Esophagus squamous epithelium (tissue), 4 donors: ENCODE data around the gene OR12D2.

DNA sequence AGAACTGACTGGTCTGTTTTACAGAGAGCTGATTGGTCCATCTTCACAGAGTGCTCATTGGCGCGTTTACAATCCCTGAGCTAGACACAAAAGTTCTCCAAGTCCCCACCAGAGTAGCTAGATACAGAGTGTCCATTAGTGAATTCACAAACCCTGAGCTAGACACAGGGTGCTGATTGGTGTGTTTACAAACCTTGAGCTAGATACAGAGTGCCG, 57.9 kb downstream of the TRIM27 start:
- PRO-cap: no peak
- RAMPAGE, long total RNA, 4 experiments: no peak in any of the 4 experiments

- PRO-cap: no peak
- RAMPAGE, long total RNA, 4 experiments: no peak in any of the 4 experiments
Measured at GRCh38 chr6:28885285-28885689, 38.5 kb downstream of the TRIM27 start.

GRCh38 chr6:28922643-28922800, 1.3 kb downstream of the TRIM27 start:
- PRO-cap: no peak
- RAMPAGE, long total RNA, 4 experiments: no peak in any of the 4 experiments

DNA sequence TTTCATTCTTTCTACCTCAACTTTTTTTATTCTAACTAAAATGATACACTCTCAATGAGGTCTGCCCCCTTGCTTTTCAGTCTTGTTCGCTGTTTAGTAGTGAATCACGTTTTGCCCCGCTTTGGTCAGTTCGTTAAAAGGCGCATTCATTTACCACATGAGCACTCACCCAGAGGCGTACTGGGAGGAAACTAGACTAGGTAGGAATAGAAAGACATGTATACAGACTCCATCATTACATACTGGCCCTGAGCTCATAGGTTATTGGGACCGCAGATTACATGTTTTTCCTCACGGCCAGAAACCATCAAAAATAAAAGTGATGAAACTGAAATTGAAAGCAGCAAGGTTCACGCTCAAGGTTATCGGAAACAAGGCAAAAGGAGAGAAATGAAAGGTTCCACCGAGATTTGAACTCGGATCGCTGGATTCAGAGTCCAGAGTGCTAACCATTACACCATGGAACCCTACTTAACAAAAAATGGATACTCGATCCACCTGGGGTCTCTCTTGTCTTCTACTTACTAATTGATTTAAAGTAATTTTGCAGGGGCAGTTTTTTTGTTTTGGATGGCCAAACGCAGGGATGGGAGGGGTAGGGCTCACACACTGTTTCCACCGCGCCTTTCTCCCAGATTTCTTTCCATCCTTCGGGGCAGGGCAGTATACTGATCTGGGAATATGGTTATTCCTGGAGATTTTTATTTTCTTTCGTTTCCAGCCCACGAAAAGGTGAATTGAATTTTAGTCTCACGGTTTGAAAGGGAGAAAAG, 17.6 kb upstream of the TRIM27 start:
- PRO-cap: unidirectional peak, minus-strand start at position 193 of the sequence
- RAMPAGE, long total RNA, 4 experiments: no peak in any of the 4 experiments

GRCh38 chr6:29035808-29036403, 9.1 kb downstream of the OR2W1 start:
- PRO-cap: no peak
- RAMPAGE, long total RNA, 4 experiments: no peak in any of the 4 experiments

DNA sequence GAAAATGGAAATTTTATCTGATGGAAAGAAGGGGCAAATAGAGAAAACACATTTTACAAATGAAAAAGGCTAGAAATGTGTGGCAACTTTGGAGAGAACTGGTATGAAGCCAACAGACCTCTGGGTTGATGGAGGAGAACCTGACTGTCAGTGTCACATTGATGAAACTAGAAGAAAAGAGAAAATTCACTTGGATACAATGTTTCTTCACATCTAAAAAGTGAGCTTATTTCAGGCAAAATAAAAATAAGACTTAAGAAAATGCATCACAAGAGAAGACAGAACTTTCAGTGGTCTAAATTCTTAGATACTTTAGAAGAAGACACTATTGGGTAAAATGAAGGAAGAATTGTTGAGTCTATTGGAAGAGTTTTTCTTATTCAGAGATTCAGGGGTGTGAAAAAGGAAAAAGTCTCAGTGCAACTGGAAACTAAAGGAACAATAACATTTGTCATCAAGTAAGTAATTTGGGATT, at the start of gene OR12D2:
TSS of gene OR12D2 (plus strand) at position 274 of the 475 bp plus-strand sequence.
- PRO-cap: no peak
- RAMPAGE, long total RNA, 4 experiments: no peak in any of the 4 experiments

GRCh38 chr6:29528299-29529026, 21.7 kb upstream of the OR2I1P start:
- PRO-cap: no peak
- RAMPAGE, long total RNA, 4 experiments: no peak in any of the 4 experiments

DNA sequence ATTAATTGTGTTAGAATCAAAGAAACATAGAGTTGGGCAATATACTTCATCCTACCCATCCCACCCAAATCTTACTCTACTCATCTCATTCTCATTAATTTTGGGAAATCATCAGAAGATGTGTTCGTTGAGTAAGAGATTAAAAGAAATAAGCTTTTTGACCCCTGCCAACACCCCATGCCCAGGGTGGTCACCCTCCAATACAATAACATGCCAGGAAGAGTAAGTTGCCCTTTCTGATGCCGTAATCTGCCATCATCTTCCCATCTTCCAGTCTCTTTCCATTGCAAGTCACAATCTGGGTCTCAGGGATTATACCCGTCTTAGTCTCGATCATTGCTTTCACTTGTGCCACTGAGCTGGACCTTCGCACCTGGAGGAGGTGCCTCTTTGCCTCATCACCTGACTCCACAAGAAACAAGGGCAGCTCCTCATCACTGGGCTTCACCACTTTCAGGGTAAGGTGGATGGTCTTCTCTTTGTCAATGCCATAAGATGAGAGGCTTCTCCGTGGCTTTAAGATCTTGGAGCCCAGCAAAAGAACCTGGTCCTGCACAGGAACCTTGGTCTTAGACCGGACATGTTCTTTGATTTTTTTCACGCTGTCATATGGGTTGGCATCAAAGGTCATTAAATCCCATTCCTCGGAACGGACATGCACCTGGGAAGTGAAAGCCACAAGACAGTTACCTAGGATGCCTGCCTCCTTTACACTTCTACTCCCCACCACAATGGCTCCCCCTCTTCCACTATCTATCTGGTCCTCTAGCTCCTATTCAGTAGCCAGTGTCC, 3.6 kb downstream of the UBD start:
- PRO-cap: no peak
- RAMPAGE, long total RNA, 4 experiments: start-site peak on the minus strand in 1 of 4 experiments, centred at position 458 of the sequence, 14 reads per replicate

DNA sequence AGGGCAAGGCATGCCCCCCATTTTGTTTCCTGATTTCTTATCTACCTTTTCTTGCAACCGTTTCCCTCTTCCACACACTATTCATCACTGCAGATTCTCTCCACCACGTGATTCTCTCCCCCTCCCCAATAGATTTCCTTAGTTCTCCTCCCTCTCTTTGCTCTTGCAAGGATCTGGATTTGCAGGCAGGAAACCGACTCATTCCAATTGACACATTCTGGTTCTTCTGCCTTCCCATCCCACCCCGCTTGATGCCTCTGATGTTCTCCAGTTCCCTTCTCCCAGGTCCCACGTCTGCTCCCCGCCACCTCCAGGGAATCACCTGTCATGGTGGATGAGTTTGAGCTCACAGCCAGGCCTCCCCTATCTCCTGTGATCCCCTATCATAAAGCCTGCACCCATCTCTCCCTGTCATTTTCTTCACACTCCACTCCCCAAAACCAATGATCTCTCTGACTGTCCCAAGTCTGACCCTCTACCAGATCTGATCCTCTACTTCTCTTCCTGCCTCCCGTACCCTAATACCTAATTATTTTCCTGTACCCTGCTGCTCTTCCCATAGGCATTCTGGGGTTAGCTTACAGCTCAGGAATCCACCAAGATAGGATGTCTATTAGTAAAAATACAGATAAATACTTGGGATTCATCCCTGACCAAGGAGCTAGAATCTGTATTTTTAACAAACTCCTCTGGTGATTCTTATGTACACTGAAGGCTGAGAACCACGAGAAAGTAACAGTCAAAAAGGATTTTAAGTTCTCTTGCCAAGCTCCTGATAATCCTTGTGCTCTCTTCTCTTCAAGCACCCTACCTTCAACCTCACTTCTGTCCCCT, 7.4 kb downstream of the GABBR1 start:
- PRO-cap: no peak
- RAMPAGE, long total RNA, 4 experiments: no peak in any of the 4 experiments

- PRO-cap: no peak
- RAMPAGE, long total RNA, 4 experiments: no peak in any of the 4 experiments
Measured at GRCh38 chr6:29633626-29633970, 615 bp upstream of the GABBR1 start.

DNA sequence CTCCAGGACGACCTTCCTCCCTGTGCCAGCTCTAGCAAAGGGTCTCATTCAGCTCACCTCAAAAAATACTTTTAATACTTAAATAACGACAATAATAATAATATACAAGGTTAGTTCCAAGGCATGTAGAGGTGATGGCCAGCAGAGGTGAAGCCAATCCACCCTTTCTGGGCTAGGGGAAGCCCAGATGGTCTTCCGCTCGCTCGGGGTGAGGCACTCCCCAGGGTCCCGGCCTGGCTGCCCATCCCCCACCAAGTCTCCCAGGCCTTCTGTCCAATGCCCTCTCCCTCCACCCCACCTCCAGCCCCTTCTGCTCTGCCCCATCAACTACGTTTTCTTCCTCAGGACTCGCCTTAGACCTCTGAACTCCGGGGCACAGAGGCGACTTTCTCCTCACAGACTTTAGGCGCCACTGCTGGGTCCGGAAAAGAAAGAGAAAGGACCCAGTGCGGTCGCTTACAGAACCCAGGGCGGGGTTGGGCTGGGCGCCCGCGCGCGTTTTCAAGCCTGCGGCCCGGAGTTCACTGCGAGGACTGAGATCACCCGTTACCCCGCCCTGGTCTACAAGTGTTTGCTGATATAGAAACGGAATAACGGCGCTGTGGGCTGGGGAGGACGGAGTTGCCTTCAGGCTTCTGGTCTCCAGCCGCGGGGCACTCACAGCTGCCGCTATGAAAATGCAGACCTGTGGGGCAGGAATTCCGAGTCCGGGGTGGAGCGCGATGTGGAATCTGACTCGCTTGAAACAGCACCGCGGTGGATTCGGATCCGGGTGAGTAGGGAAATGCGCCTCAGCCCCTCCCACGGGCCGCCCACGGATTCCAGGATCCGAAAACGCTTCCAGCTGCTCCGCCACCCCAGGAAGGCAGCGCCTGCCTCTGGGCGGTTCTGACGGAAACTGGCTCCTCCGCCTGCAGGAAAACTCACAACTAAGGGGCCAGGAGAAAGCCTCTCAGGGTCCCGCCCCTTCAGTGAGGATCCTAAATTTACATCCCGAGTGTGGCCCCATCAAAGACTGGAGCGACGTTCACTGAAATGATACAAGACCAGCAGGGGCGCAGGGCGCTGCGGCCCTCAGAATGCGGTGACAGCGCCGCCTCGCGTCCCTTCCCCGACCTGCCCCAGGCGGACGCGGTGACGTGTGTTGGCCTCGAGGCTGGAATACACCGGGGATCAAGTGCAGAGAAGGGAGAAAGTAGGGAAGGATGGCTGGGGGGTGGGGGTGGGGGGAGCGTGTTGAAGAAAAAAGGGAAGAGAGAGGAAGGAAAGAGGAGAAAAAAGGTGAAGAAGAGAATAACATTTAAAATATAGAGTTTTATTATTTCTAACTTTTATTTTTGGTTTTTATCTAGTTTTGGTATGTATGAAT, 29.4 kb downstream of the HLA-F start:
- PRO-cap: bidirectional peak, plus-strand start at position 431 of the sequence, minus-strand start at position 430 of the sequence; bidirectional peak, plus-strand start at position 1,011 of the sequence, minus-strand start at position 900 of the sequence; bidirectional peak, plus-strand start at position 1,172 of the sequence, minus-strand start at position 1,081 of the sequence
- RAMPAGE, long total RNA, 4 experiments: start-site peak on the minus strand in 1 of 4 experiments, centred at position 433 of the sequence, 165 reads per replicate

DNA sequence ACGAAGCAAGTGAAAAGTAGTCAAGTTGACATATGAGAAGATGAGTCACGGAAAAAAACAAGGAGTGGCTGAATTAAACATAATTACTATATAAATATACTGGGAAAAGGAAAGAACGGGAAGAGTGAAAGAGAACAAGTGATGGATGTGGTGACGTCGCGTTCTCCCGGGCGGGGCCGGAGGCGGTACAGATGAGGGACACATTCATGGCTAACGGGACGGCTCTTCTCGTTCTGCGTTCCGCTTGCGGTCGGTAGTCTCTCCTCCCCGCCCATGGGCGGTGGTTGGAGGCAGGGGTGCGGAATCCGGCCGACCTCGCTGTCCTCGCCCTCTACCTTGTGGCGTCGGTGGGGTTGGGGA, 22.4 kb downstream of the HLA-G start:
- PRO-cap: unidirectional peak, plus-strand start at position 188 of the sequence
- RAMPAGE, long total RNA, 4 experiments: no peak in any of the 4 experiments

GRCh38 chr6:29889210-29889535, 53.2 kb upstream of the HLA-A start:
- PRO-cap: no peak
- RAMPAGE, long total RNA, 4 experiments: no peak in any of the 4 experiments

- PRO-cap: bidirectional peak, plus-strand start at chr6:30061565, minus-strand start at chr6:30061542
- RAMPAGE, long total RNA, 4 experiments: no peak in any of the 4 experiments
Measured at GRCh38 chr6:30061409-30061714, 297 bp downstream of the POLR1H start.

GRCh38 chr6:30076216-30076900, 789 bp upstream of the RNF39 start:
- PRO-cap: no peak
- RAMPAGE, long total RNA, 4 experiments: no peak in any of the 4 experiments

DNA sequence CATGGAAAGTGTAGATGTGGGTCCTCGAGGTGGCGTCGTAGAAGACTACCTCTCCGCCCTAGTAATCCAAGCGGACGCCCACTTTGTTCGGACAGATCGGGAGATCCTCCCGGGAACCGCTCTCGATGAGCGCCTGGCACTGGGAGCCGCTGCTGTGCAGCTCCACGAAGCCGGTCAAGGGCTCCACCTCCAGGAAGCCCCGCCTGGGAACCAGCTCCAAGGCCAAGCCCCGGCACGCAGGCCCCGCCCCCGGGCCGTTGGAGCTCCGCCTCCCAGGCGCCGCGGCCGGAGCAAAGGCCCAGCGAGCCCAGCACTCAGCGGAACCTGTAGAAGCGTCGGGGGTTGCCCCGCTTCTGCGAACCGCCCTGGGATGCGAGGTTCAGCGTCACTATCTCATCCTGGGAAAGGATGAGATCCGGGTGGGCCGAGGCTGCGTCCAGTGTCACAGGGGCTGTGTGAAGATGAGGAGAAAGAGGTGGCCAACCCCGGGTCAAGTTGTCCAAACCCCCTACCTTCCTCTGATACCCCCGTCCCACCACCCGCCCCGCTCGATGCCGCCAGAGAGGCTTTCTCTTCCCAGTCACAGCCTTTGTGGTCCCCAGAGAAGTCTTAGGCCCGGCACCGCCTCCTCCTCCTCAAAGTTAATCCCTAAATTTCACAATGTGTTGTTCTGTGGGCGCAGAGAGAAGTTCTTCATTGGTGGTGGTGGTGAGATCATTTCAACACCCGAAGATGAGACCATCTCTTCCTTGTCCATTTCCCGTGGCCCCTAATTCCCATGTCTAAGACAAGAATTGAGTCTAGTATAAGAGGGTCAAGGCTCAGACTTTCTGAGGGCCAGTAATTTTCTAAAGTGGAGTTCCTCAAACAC, 10.7 kb downstream of the TRIM31 start:
- PRO-cap: bidirectional peak, plus-strand start at position 275 of the sequence, minus-strand start at position 135 of the sequence; bidirectional peak, plus-strand start at position 696 of the sequence, minus-strand start at position 591 of the sequence
- RAMPAGE, long total RNA, 4 experiments: no peak in any of the 4 experiments

GRCh38 chr6:30110921-30112113, 1.6 kb downstream of the TRIM31 start:
- PRO-cap: no peak
- RAMPAGE, long total RNA, 4 experiments: no peak in any of the 4 experiments

- PRO-cap: no peak
- RAMPAGE, long total RNA, 4 experiments: no peak in any of the 4 experiments
Measured at GRCh38 chr6:30130795-30131616, 4.9 kb upstream of the TRIM40 start.

DNA sequence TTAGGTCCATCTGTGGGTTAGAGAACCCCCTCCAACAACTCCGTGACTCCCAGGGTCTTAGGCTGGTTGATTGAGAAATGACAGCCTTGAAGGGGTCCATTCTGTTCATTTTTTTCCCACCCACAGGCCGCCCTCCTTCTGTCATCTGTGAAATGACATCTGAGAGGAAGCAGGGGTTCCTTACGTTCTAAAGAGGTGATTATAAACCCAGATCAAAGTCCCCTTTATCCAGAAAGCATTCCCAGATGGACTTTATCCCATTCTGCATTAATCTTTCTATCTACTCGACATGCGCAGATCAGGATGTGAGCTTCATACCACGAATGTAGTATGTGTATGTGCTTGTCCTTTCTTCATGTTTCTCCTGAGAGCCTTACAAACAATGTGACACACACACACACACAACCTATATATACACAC, 5.9 kb downstream of the TRIM10 start:
- PRO-cap: no peak
- RAMPAGE, long total RNA, 4 experiments: no peak in any of the 4 experiments

- PRO-cap: no peak
- RAMPAGE, long total RNA, 4 experiments: no peak in any of the 4 experiments
Measured at GRCh38 chr6:30213703-30213910, 401 bp upstream of the TRIM26 start.